Measurements from ENCODE around the genes CCDC127 and BRD9.

DNA sequence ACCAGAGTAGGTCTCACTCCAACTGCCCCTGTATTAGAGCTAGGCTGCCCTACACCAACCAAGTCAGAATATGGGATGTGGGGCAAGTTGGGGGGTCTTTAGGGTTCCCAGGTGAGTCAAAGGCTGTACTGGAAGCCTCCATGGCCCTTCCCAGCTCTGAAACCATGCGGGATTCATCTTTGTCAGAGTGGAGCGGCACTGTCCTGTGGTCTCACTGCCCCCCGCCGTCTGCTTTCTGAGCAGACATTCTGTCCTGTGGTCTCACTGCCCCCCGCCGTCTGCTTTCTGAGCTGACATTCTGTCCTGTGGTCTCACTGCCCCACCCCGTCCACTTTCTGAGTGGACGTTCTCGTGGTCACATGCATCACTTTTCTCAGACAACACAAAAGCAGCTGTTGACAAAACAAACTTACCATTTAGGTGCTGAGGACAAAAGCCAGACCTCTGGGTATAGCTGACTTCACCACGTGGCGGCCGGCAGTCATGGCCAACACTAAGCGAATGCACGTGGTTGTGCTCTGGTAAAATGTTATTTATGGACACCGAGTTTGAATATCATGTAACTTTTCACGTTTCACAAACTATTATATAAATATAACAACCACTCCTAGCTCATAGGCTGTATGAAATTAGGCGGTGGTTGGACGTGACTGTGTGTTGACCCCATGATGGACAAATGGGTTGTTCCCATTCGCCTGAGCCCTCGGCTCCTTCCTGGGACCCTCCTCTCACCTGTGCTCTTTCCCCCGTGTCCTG lies 2.8 kb downstream of the LRRC14B start:
- PRO-cap, result no peak

DNA sequence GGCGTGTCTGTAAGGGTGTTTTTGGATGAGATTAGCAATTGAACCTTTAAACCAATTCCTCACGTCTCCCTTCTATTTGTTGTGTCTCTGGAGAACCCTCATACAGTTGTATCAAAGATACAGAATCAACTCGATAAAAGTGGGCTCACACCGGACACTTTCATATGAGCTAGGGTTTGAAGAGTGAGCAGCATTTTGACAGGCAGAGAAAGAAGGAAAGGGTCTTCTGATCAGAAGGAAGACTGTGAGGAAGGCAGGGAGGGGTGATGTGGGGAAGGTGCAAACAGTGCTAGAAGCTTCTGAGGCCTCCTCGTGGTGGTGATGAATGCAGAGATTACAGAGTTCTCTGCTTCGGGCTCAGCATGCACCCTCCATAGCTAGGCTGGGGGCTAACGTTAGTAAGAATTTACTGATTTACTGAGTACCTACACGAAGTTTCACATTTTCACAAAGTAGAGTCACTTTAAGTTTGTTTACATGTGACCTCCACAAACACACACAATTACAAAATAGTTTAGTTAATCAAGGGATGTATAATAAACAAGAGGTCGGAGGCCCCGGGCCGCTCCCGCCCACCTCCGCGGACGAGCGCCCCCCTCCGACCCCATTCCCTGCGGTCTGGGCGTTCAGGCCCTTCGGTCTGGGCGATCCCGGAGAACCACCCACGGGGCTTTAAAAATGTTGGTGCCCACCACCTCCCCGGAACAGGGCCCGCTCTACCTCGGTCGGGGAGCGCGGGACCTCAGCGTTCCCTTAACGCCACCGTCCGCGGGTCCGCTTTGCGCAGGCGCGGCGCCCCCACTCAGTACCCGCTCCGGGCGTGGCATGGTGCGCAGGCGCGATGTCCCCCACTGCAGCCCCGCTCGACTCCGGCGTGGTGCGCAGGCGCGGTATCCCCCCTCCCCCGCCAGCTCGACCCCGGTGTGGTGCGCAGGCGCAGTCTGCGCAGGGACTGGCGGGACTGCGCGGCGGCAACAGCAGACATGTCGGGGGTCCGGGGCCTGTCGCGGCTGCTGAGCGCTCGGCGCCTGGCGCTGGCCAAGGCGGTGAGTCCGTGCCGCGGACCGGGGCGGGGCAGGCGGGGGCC lies at the start of gene CCDC127:
TSS of gene CCDC127 (minus strand) at position 781 of the 1,087 bp plus-strand sequence.
- PRO-cap, result bidirectional peak, plus-strand start at position 948 of the sequence, minus-strand start at position 776 of the sequence

- PRO-cap, result no peak
Measured at GRCh38 chr5:220135-220406, 2.0 kb downstream of the SDHA start.

GRCh38 chr5:235098-235578 lies 17.0 kb downstream of the SDHA start:
- PRO-cap, result no peak

DNA sequence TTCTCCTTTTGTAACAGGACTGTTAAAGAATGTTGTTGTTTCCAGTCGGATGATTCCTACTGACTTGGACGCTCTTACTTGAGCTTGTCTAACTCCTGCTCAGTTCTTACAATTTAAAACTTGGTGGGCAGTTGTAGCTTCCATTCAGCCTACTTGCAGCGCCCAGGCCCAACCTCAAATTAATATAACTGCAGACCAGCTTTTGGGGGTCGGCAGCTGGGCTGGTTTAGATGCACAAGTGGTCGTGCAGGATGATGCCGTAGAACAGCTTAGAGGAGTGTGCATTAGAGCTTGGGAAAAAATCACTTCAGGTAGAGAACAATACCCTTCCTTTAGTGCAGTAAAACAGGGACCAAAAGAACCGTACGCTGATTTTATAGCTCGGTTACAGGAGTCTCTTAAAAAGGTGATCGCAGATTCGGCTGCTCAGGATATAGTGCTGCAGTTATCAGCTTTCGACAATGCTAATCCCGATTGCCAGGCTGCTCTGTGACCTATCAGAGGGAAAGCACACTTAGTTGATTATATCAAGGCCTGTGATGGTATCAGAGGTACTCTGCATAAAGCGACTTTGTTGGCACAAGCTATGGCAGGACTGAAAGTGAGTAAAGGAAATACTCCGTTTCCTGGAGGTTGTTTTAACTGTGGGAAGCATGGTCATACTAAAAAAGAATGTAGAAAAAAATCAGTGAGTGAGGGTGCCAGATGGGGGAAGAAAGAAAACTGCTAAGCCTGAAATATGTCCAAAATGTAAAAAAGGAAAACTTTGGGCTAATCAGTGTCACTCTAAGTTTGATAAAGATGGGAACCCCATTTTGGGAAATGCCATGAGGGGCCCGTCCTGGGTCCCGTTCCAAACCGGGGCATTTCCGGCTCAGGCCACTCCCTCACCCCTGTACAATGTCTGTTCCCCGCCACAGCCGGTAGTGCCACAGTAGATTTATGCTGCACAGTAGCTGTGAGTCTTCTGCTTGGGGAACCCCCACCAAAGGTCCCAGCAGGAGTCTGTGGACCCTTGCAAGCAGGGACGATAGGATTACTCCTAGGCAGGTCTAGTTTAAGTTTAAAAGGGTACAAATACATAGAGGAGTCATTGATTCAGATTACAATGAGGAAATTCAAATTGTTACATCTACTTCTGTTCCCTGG lies 25.5 kb downstream of the SDHA start:
- PRO-cap, result no peak

DNA sequence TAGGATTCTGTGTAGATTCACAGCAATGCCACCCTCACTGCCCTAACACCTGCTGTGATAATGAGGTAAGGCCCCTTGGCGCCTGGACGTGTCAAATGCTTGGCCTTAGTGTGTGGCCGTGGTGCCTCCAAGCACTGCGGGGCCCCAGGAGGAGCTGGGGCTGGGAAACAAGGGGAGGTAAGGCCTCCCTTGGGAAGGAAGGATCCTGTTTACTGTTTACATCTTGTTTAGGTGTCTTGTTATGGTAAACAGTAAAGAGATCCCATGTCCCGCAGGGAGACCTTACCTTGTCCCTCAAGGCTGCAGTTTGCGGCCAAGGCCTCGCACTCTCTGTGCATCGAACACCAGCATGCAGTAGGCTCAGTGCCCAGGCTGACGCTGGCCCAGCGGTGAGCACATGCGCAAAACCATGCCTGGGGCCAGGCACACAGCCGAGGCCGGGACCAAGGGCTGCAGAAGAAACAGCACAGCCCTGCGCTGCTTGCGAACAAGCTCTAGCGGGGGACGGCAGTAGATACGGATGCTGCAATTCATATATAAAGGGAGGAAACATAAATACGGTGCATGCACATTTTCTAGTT lies 24.2 kb downstream of the AHRR start:
- PRO-cap, result no peak

DNA sequence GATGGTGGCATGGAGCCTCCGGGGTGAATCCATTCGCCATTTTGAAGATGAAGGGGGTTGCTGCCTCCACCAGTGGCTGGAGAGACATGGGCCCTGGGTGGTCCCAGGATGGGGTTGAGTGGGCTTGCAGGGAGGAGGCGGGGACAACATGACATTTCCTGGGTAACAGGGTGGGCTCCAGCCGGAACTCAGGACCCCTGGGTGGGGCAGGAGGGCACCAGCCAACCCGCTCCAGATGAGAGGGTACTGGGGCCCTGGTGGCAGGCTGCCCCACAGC lies 55.7 kb downstream of the AHRR start:
- PRO-cap, result no peak

GRCh38 chr5:415159-416269 lies 27.5 kb upstream of the EXOC3 start:
- PRO-cap, result bidirectional peak, plus-strand start at chr5:415735, minus-strand start at chr5:415602

DNA sequence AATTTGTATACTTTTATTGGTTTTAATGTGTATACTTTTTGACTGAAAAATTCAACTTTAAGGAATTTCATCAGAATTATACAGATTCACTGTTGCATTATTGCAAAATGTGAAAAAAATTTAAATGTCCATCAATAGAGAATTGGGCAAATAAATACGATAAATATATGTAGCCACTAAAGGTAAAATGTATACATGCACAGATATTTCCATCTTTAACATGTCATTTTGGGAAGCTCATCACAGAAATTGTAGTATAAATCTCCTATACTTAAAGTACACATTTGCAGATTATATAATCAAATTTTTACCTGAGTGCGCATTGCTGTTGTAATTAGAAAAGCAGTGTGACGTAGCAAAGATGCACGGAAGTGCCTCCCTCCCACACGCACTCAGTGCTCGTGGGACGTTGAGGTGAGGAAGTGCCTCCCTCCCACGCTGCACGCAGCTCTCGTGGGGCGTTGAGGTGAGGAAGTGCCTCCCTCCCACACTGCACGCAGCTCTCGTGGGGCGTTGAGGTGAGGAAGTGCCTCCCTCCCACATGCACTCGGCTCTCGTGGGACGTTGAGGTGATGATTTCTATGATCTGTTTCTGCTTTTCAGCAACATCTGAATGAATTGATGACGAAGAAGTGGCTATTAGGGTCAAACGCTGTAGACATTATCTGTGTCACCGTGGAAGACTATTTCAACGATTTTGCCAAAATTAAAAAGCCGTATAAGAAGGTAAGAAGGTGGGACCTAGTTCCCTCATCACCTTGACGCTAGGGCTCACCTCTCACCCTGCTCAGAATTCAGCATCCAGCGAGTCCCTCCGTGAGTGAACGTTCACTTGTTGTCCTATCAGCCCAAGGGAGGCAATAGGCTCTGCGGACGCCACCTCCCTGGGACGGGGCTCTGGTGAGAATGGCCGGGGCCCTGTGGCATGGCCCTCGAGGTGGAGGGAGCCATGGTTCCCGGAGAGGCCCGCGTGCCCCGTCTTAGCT lies 21.0 kb downstream of the EXOC3 start:
- PRO-cap, result no peak

DNA sequence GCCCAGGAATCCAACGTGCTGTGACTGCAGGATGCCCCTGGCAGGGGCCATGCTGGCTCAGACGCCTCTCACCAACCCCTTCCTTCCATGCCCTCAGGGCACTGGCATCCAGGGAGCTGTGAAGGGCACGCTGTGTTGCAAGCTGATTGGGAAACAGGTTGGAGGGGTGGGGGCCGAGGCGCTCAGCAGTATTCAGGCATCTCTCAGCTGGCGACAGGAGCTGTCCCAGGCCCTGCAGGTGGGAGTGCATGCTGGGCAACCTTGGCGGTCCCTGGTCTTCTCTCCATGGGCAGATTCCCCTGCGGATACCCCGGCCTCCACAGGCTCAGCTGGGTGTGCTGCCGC lies 9.6 kb downstream of the TPPP start:
- PRO-cap, result no peak

- PRO-cap, result no peak
Measured at GRCh38 chr5:751301-751676, 33.2 kb downstream of the ZDHHC11B start.

DNA sequence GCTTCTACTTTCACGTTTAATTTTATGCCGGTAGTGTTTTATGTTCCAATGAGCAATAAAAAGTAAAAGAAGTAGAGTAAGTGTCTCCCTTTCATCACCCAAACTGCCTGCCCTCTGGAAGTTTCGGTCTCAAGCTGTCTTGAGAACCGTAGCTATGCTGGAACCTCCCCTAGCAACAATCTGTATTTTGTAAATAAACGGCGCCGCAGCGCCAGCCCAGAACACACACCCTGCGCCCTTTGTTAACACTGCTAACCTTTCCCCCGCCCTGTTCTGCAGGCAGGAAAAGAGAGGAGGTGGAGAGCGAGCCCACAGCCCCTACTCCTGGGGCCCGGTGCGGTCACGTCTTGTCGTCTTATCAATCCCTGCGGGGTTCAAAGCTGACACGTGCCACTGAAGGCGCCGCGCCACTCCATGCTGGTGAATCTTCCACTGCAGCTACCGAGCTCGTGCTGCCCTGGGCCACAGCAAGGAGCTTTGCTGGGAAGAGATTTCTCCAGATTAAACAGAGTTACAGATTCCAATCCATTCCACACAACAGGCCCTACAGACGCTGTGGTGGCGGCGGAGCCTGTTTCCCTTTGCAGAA lies 25.4 kb downstream of the ZDHHC11B start:
- PRO-cap, result bidirectional peak, plus-strand start at position 312 of the sequence, minus-strand start at position 116 of the sequence

DNA sequence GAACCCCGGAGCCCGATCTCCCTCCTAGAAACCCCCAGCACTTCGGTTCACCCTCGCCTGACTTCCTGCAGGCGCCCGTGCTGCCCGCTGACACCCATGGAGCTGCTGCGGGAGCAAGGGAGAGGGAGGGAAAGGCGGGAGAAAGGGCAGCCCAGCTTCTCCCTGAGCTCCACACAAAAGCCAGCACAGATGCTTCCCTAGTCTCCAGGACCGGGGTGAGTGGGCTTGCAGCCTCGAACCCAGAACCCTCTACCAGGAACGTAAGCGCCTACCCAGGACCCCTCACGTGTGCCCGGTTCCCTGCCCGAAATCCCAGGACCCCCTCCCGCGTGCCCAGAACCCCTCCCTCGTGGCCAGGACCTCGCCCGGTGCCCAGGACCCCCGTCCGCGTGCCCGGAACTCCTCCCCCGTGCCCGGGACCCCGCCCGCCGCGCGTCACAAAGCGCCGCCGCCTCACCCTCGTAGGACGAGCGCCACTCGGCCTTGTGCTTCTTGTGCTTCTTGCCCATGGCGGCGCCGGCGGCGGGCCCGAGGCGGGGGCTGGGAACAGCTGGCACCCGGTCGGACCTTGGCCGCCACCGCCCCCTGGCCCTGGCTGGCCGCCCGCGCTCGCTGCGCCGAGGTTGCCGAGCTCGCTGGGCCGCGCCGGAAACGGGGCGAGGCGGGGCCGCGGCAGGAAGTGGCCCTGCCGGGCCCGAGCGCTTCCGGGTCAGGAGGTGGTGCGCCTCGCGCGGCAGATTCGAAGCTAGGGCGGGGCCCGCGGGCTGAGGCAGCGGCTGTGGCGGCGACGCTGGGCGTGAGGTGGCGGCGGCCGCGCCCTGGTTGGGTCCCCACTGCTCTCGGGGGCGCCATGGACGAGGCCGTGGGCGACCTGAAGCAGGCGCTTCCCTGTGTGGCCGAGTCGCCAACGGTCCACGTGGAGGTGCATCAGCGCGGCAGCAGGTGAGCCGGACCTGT lies at the start of gene BRD9:
TSS of gene BRD9 (minus strand) at position 653 of the 957 bp plus-strand sequence.
- PRO-cap, result bidirectional peak, plus-strand start at position 438 of the sequence, minus-strand start at position 391 of the sequence; bidirectional peak, plus-strand start at position 748 of the sequence, minus-strand start at position 653 of the sequence

GRCh38 chr5:1100738-1101537 lies 10.9 kb downstream of the SLC12A7 start:
- PRO-cap, result no peak

DNA sequence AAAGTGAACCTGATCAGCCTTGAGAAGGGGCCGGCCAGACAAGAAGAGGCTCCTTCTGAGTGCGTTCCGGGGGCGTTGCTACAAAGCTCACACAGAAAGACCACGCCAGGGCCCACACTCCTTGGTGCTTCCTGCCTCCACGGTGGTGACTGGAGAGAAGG lies 1.5 kb downstream of the SLC12A7 start:
- PRO-cap, result no peak

GRCh38 chr5:1155443-1156433 lies 43.9 kb upstream of the SLC12A7 start:
- PRO-cap, result no peak

GRCh38 chr5:1239584-1239813 lies 14.3 kb downstream of the SLC6A18 start:
- PRO-cap, result no peak

DNA sequence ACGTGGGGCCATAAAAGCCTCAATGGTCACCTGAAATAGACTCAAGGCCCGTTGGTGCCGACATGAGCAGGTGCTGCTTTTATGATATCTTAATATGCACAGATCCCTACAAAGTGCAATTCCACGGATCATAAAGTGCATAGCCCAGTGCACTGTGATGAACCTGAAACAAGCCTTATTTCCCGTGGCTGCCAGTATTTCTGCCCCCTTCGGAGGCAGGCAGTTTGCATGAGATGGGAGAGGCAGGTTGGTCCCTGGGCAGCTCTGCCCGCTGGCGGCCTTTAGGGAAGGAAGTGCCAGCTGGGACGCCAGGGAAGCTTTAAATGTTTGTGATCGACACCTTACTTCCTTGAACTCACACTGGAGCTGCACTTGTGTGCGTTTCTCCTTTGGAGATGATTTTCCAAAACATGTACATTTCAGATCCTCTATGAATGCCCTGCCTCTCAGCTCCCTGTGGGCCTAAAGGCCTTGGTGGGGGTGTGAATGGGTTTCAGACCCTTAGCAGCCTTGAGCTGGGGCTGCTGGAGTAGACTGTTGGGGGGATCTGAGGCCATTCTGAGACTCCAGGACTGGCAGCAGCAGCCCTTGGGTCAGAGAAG lies 14.7 kb downstream of the SLC6A18 start:
- PRO-cap, result no peak

- PRO-cap, result no peak
Measured at GRCh38 chr5:1330135-1331567, 14.2 kb downstream of the CLPTM1L start.

GRCh38 chr5:1462987-1463703 lies 17.9 kb upstream of the SLC6A3 start:
- PRO-cap, result no peak

All from penis (tissue), 1 donor.